ENCODE results near the genes ZNF585A and SPINT2.

- RRBS, result no CpG with 5 or more reads among the region's 11 CpGs
Observed at GRCh38 chr19:36125198-36125974, 10.1 kb downstream of the TBCB start.

- RRBS, result no CpG with 5 or more reads among the region's 6 CpGs
Observed at GRCh38 chr19:36140560-36140694, 561 bp downstream of the CAPNS1 start.

- RRBS, result no CpG with 5 or more reads among the region's 18 CpGs
Observed at GRCh38 chr19:36155496-36156834, 3.7 kb upstream of the COX7A1 start.

DNA sequence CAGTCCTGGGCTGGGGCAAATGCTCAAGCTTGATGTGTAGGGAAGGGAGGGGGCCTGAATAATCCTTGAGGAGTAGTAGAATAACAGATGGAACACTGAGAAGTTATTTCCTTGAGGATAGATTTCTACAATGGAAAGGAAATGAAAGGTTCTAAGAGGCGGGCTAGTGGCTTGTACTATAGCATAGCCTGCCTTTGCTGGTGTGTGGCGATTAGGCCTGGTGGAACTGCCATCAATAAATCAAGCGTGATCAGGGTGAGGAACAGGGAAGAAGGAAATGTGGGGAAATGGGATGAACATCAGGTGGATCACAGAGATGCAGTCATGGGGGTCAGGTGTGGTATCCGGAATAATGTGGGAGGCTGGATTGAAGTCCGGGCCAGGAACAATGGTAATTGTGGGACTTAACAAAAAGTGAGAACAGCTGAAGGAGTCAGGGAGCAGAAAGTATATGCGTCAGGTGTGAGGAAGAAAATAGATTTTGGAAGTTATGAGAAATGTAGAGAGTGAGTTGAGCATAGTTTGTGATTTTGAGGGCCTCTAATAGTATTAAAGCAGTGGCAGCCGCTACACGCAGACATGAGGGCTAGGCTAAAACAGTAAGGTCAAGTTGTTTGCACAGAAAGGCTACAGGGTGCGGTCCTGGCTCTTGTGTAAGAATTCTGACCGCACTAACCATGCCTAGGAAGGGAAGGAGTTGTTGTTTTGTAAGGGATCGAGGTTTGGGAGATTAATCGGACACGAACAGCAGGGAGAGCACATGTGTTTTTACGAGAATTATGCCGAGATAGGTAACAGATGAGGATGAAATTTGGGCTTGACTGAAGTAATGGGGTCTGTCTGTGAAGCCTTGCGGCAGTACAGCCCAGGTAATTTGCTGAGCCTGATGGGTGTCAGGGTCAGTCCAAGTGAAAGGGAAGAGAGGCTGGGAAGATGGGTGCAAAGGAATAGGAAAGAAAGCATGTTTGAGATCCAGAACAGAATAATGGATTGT, 5.0 kb upstream of the COX7A1 start:
- RRBS, result no CpG with 5 or more reads among the region's 16 CpGs

GRCh38 chr19:36160446-36160809, 8.2 kb upstream of the COX7A1 start:
- RRBS, result no CpG with 5 or more reads among the region's 11 CpGs

GRCh38 chr19:37172292-37173059, at the start of gene ZNF585A:
ZNF585A (minus strand) TSS chr19:37172695.
- RRBS, result no CpG with 5 or more reads among the region's 28 CpGs

DNA sequence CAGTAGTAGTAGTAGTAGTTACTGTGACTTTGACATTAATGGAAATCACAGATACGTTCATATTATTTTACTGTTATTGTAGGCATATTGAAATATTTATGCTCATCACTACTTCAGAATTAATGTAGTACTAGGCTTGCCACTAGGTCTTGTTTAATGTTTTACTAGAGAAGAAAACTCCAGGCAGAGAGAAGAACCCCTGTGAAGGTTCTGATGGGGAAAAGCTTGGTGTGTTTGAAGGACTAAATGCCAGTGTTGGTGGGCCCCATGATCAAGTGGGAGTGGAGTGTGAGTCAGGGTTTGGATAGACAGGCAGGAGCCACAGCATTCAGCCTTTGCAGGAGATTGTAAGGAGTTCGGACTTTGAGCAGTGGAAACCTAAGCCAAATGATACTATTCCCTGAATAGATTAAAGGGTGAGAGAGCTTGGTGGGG, 21.3 kb downstream of the ZNF383 start:
- RRBS, result no CpG with 5 or more reads among the region's 2 CpGs

DNA sequence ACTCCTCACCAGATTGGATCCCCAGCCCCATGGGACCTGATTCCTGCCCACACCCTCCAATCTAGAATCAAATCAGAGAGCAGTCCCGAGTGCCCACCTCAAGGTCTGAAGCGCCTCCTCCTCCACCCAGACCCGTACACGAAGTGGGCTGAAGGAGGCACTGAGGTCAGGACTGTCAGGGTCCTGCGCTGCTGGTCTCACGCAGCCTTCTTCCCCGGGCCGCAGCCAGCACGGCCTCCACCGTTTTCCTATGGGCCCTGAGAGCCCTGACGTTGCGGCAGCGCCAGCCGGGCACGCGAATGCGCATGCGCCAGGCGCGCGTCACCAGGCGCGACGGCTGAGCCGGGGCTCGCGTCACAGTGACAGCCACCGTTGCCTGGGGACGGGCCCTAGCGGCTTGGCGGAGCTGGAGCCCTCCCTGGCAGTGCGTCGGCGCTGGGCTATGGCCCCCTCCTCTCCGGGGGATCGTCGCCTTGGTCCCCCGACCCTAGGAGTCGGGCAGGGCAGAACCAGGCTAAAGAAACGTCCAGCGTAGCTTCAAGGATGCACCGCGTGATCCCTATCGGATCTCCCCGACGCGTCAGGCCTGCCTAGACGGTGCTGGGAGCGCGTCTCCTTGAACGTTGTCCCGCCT, 43.5 kb downstream of the ZNF571 start:
- RRBS, result 26% methylated on average over 19 of the region's 52 CpGs

GRCh38 chr19:37735853-37736511, 16.4 kb upstream of the ZNF607 start:
- RRBS, result no CpG with 5 or more reads among the region's 4 CpGs

GRCh38 chr19:37755760-37756012, 23.7 kb downstream of the ZNF573 start:
- RRBS, result no CpG with 5 or more reads among the region's 3 CpGs

GRCh38 chr19:37932769-37934055, 26.2 kb downstream of the SIPA1L3 start:
- RRBS, result 7% methylated on average over 1 of the region's 17 CpGs

- RRBS, result no CpG with 5 or more reads among the region's 11 CpGs
Observed at GRCh38 chr19:37979642-37980233, 72.7 kb downstream of the SIPA1L3 start.

- RRBS, result no CpG with 5 or more reads among the region's 10 CpGs
Observed at GRCh38 chr19:38034131-38034855, 127.3 kb downstream of the SIPA1L3 start.

GRCh38 chr19:38059950-38060381, 153.0 kb downstream of the SIPA1L3 start:
- RRBS, result no CpG with 5 or more reads among the region's 7 CpGs

GRCh38 chr19:38061153-38062014, 154.4 kb downstream of the SIPA1L3 start:
- RRBS, result no CpG with 5 or more reads among the region's 11 CpGs

DNA sequence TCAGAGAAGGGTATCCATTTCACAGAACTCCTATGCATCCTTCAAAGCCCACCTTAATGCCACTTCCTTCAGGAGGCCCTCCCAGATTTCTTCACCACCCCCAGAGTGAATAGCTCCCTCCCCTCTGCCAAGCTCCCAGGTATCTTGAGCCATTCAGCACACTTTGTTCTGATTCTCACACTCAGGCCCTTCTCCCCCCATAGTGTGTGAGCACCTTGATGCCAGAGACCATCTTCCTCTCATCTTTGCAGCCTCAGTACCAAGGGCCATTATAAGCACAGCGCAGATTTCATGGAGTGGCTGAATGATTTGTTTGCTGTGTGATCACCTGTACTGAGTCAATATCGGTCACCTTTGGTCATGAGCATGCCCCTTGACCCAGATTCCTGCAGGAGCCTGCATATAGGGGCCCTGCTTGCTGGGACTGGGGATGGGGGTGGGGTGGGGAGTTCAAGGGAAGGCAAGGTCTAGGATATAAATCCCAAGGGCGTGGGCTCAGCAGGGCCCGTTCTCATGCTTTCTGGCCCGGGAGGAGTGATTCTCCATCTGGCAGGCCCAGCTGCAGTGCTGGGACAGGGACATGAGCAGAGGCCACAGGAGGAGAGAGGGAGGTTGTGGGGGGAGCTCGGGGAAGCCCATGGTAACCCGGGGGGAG, 5.5 kb downstream of the PPP1R14A start:
- RRBS, result no CpG with 5 or more reads among the region's 7 CpGs

DNA sequence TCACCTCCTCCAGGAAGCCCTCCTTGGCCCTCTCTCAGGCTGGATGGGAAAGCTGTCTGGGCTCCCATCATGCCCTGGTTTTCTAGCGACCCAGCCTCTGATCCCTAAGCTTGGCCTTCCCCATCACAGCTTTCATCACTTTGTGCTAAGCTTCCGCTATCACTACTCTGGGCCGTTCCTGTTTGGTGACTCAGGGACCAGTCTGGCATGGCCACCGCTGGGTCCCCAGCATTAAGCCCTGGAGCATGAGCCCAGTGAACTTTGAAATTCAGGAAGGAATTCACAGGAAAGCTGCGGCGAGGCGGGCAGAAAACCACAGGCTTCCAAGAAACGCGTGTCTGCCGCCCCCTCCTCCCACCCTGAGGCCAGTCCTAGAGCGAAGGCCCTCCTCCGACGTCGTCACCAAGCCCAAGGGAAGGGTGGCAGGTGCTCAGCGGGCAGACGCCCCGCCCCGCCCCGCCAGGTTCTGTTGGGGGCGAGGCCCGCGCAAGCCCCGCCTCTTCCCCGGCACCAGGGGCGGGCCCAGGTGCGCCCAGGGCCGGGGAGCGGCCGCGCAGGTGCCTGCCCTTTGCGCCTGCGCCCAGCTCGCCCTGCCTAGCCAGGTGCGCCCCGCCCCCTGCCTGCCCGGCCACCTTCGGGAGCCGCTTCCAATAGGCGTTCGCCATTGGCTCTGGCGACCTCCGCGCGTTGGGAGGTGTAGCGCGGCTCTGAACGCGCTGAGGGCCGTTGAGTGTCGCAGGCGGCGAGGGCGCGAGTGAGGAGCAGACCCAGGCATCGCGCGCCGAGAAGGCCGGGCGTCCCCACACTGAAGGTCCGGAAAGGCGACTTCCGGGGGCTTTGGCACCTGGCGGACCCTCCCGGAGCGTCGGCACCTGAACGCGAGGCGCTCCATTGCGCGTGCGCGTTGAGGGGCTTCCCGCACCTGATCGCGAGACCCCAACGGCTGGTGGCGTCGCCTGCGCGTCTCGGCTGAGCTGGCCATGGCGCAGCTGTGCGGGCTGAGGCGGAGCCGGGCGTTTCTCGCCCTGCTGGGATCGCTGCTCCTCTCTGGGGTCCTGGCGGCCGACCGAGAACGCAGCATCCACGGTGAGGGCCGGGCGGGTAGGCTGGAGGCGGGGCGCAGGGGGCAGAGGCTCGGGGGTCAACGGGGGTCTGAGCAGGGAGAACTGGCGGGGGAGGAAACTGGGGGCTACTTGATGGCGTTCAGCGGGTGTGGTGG, at the start of gene SPINT2:
Gene SPINT2, plus strand, starts transcription at position 661 of the 1,219 bp plus-strand sequence.
- RRBS, result 5% methylated on average over 17 of the region's 104 CpGs

GRCh38 chr19:38287673-38288080, 16.4 kb upstream of the C19orf33 start:
- RRBS, result 96% methylated on average over 2 of the region's 9 CpGs

DNA sequence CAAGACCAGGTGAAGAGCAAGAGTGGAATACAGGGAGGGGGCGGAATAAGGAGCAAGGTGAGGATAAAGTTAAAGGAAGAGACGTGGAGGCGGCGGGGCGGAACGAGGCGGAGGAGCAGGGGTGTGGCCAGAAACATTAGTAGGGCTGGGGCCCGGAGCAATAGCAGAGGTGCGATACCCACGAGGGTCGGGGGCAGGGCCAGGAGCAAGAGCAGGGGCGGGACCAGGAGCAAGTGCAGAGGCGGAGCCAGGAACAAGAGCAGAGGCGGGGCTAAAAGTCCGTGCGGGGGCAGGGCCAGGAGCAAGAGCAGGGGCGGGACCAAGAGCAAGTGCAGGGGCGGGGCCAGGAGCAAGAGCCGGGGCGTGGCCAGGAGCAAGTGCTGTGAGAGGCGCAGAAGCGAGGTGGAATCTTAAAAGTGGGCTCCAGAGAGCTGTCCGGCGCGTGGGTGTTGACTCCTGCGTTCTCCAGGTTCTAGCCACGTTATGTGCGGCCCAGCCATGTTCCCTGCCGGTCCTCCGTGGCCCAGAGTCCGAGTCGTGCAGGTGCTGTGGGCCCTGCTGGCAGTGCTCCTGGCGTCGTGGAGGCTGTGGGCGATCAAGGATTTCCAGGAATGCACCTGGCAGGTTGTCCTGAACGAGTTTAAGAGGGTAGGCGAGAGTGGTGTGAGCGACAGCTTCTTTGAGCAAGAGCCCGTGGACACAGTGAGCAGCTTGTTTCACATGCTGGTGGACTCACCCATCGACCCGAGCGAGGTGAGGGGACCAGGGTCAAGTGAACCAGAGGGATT, 1.3 kb downstream of the CATSPERG start:
- RRBS, result 2% methylated on average over 10 of the region's 42 CpGs

DNA sequence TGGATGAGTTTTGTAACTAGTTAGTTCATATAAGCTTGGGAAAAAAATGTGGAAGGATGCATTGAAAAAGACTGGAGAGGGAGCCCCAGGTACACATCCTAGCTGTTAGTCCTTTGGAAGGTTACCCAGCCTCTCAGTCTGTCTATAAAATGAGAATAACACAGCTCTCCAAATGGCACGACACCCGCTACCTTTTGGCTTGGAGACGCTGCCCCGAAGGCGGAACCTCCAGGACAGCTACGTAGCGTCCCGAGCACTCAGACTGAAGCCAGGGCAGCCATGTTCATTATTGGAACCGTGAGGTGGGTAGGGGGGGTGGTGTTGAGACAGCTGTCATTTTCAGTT, 204 bp upstream of the PSMD8 start:
- RRBS, result no CpG with 5 or more reads among the region's 9 CpGs

Data from GM12891 (cell line).